Airway epithelial cell (primary cell): Measurements from ENCODE around the genes SELENOI, KCNK3 and TCF23.

DNA sequence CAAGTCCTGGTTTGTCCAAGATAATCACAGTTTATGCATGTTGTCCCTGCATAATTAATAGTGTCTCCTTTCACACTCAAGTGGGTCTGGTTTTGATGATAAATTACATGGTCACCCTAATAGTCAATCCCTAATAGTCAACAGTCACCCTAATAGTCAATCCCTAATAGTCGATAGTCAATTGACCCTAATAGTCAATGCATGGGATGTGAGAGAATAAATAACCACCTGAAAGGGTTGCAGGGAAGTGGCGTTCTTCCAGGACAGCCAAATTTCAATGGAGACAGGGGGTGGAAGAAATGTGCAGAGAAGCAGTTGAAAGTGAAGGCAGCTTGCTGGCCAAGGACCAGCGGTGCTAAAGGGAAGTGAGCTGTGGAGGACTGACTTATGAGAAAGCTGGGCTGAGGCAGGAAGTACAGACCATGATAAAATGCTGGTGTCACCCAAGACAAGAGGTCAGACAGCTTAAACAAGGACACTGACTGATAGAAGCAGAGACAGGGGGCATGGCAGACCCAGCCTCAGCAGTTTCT lies 106.8 kb downstream of the DTNB start:
- RAMPAGE, long total RNA, result no peak

- RAMPAGE, long total RNA, result no peak
Observed at GRCh38 chr2:25592846-25593596, 80.4 kb downstream of the DTNB start.

GRCh38 chr2:25740379-25741249 lies 67.2 kb upstream of the DTNB start:
- RAMPAGE, long total RNA, result no peak

DNA sequence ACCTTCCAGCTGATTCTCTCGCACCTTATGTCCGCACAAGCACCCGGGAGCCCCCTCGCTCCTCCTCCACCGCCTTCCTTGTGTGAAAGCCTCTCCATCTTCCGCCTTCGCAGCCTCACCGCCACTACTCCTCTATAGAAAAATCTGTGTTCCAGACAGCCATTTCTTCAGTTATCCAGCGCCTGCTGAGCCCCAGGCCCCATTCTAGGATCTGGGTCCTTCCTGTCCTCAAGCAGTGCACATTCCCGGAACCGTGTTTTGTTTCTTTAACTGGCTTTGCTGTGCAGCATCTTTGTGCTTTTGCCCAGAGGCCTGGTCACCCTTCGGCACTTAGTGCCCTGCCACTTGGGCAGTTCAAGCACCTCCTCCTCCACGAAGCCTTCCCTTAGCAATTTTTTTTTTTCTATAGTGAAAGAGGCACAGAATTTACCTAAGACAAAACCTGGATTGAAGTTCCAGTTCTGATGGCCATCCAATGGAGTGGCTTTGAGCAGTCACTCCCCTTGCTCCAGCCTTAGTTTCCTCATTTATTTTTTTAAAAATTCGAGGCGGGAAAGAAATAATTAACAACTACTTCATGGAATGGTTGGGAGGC lies 911 bp upstream of the KIF3C start:
- RAMPAGE, long total RNA, result no peak

- RAMPAGE, long total RNA, result no peak
Observed at GRCh38 chr2:26068280-26069276, 34.7 kb downstream of the RAB10 start.

- RAMPAGE, long total RNA, result no peak
Observed at GRCh38 chr2:26178445-26179514, 5.9 kb downstream of the GAREM2 start.

DNA sequence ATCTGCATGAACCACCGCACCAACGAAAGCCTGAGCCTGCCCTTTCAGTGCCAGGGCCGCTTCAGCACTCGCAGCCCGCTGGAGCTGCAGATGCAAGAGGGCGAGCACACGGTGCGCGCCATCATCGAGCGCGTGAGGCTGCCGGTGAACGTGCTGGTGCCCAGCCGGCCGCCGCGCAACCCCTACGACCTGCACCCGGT lies 11.5 kb downstream of the GAREM2 start:
- RAMPAGE, long total RNA, result no peak

- RAMPAGE, long total RNA, result no peak
Observed at GRCh38 chr2:26222275-26222833, 22.1 kb downstream of the HADHA start.

DNA sequence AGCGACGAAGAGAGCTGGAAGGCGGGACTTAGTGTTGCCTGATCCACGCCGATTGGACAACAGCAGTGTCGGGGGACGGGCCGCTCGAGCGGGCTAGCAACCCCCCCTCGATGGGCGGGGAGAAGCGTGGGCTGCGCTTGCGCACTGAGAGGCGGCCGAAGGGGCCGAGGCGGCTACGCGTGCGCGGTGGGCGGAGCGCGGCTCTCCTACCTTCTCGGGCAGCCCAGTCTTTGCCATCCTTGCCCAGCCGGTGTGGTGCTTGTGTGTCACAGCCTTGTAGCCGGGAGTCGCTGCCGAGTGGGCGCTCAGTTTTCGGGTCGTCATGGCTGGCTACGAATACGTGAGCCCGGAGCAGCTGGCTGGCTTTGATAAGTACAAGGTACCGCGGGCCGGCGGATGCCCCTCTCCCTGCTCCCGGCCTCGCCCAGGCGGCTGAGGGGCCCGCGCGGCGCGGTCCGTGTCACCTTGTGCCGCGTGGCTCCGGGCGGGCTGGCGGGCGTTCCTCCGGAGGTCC lies at the start of gene SELENOI:
TSS of gene SELENOI (plus strand) at position 233 of the 514 bp plus-strand sequence.
- RAMPAGE, long total RNA, result start-site peak on the plus strand centred at position 236 of the sequence, 24 bp wide, 301 and 112 reads in 2 replicates

DNA sequence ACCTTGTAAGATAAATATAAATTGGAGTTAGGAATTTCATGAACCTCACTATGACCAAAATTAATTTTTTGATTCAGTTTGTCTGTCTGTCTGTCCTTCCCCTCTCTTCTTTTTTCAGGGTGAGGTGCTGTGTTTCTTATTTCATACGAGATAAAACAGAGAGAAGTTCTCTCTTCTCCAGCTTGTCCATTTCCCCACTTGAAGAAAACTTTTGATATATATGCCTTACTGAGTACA lies 11.9 kb upstream of the DRC1 start:
- RAMPAGE, long total RNA, result no peak

- RAMPAGE, long total RNA, result no peak
Observed at GRCh38 chr2:26438560-26438980, 36.9 kb downstream of the DRC1 start.

DNA sequence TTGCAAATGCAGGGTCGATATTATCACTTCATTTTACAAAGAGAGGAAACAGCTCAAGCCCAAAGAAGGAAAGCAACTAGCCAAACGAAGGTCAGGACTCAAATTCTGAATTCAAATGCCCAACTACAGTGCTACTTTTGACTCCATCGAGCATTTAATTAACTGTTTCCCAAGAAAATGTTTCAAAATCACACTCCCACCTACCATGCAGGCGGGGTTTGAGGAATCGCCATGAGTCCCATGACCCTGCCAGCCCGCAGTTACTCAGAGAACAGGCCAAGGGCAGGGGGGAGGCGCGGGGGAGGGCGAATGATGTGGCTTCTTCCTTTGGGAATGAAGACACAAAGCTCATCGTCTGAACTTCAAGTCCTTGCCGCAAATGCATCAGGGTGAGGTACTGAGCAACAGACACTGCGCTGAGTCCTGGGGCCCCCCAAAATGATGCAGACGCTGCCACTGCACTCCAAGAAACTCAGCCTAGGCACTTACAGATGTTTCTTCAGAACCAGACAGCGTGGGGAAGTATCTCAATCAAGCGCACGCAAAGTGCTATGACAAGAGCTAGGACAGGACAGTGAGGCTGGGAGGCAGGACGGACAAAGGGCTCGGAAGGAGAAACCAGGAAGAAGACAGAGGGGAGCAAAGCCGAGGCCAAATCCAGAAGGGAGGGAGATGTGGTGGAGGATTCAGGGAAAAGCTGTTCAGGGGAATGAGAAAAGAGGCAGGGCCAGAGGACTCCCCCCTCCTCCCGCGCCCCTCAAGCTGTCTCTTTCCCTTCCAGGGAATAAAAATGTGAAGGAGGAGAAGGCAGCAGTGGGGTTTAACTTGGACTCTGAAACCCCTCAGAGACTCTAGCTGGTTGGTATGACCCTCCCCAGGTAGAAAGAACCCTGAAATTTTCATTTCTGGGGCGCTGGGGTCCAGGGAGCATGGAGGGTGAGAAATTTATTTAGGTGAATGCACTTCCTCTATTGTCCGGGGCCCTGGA lies 35.1 kb downstream of the CIB4 start:
- RAMPAGE, long total RNA, result no peak

DNA sequence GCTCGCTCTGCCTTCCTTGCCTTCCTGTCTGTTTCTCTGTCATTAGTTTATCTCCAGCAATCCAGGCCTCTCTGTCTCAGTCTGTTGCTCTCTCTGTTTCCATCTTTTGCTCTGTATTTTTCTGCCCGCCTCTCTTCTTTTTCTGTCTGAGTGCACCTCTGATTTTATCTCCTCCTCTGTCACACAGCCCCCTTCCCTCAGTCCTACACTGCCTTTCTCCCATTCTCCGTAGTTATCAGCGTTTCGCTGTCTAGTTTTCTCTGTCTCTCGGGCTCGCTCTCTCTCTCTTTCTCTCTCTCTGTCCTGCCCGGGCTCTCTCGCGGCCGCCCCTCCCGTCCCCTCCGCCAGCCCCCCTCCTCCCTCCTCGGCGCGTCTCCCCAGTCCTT lies 316 bp upstream of the KCNK3 start:
- RAMPAGE, long total RNA, result no peak

DNA sequence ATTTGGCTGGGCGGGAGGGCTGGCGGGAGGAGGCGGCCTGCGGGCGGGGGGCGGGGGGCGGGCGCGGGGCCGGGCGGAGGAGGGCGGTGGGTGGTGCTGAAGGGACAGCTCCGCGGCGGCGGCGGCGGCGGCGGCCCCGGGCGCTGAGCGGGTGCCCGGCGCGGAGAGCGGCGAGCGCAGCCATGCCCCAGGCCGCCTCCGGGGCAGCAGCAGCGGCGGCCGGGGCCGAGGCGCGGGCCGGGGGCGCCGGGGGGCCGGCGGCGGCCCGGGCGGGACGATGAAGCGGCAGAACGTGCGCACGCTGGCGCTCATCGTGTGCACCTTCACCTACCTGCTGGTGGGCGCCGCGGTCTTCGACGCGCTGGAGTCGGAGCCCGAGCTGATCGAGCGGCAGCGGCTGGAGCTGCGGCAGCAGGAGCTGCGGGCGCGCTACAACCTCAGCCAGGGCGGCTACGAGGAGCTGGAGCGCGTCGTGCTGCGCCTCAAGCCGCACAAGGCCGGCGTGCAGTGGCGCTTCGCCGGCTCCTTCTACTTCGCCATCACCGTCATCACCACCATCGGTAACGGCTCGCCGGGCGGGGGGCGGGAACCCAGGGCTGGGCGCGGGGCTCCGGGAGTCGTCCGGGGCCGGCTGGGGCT lies at the start of gene KCNK3:
TSS of gene KCNK3 (plus strand) at position 124 of the 639 bp plus-strand sequence.
- RAMPAGE, long total RNA, result no peak

- RAMPAGE, long total RNA, result no peak
Observed at GRCh38 chr2:26846396-26846641, 1.6 kb upstream of the DPYSL5 start.

DNA sequence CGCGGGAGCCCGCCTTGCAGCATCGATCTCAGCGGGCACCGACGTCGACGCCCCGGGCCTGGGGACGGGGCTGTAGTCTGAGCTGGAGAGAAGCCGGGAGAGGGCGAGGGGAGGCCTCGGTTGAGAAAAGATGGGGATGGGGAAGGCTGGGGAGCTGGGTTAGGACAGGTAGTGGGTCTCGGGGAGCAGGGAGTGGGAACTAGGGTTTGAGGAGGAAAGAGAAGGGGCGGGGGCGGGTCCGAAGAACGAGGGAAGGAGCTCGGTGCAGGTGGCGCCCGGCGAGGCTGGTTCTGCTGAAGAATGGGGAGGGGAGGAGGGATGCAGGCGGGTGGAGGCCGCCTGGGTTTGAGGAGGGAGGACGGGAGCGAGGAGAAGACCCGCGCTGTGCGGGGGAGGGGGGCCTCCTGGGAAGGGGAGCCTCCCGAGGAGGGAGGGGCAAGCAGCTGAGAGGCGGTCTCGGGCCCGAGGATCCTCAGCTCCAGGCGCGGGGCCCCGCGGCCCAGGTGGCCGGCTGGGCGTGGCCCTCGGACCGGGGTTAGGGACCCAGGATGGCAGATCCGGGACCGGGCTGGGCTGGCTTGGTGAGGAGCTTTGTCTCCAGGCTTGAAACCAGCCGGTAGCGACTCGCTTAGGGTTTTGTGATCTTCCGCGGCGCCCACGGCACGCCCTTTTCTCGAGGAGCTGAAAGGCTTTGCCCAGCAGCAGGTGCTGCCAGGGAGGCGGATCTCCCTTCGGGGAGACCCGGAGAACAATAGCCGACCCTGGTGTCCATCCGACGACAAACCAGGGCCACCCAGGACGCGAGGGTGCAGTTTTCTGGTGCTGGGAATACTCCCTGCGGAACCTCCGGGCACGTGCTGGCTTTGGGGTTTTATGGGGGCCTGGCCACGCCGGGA lies 1.2 kb downstream of the DPYSL5 start:
- RAMPAGE, long total RNA, result no peak

GRCh38 chr2:27023096-27023566 lies 9.6 kb upstream of the TMEM214 start:
- RAMPAGE, long total RNA, result no peak

DNA sequence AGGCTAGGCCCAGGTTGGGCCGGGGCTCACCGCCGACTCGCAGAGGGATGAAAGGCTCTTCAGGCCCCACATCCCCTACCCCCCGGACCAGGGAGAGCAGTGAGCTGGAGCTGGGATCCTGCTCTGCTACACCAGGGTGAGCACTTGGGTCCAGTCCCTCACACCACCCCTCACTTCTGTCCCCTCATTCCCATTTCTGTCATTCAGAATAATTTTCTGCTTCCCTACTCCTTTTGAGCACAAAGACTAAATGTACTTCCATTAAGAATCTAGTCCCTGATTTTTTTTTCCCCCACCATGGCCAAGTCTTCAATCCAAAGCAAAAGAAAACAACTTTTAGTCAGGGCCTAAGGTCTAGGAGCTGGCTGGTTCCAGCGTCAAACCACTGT lies 1.9 kb downstream of the OST4 start:
- RAMPAGE, long total RNA, result no peak

DNA sequence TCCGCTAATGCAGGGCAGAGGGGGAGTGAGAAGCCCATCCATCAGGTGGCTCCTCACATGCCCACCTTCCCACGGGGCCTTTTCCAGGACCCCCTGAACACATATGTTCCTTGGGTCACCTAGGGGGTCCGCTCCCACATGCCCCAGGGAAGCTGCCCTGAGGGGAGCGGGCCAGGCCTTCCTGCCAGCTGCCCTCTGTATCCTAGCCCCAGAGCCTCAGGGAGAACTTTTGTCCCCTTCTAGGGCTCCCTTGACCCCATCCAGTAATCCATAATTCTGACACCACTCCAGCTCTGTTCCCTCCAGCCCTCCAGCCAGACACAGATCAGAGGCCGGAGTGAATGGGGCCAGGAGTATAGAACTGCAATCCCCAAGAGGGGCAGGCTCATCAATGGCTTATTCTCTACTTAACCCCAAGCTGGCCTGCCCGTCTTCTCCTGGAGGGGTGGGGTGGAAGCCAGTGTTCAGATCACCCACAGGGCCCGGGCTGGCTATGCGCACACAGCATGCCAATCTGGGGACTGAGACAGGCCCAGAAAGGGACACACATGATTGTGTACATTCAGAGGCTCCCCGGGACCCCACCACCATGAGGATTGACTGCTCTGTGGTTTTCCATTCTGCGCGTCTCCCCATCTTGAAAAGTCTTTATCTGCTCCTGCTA lies 1.0 kb downstream of the EMILIN1 start:
- RAMPAGE, long total RNA, result no peak

GRCh38 chr2:27148574-27149393 lies at the start of gene TCF23:
TSS of gene TCF23 (plus strand) at chr2:27149004.
- RAMPAGE, long total RNA, result no peak